Placental epithelial cell (primary cell): ENCODE data around the genes RAB3D, PRKCSH and ZNF709.

DNA sequence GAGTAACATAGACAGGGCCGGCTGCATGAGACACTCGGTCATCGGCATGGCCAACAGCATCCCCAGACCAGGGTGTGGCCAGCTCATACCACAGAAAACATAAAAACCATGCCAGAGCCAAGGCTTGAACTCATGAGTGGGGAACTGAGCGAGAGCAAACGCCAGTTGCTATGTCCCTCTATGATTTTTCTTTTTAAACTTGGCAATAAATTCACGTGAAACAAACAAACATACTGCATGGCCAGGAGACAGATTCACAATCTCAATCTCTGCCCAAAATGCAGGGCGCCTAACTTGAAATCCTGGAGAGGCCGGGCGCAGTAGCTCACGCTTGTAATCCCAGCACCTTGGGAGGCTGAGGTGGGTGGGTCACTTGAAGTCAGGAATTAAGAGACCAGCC lies 16.9 kb downstream of the KANK2 start:
- CAGE, long polyA plus RNA, result no peak

- CAGE, long polyA plus RNA, result no peak
Measured at GRCh38 chr19:11194684-11195495, 2.5 kb downstream of the KANK2 start.

GRCh38 chr19:11215579-11215994 lies 18.2 kb upstream of the KANK2 start:
- CAGE, long polyA plus RNA, result no peak

DNA sequence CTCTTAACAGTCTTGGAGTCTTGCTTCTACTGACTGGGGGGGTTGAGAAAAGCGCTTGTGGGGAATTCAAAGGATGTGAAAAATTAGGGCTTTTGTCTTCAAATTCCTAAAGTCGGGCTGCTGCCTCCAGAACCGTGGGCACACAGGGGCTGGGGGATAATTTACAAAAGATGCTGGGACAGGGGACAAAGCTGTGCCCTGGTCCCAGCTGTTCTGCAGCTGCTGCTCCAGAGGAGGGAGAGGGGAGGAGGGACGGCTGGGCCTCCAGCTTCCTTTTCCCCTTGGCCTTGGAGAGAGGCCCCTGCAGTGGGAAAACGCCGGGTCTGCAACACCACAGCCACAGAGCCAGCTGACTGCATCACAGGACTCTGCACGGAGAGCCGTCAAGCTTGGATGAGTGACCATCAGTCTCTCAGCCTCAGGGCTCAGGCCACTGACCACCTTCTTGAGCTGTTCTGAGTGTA lies 6.2 kb downstream of the DOCK6 start:
- CAGE, long polyA plus RNA, result no peak

- CAGE, long polyA plus RNA, result no peak
Measured at GRCh38 chr19:11268861-11269847, 6.8 kb upstream of the DOCK6 start.

DNA sequence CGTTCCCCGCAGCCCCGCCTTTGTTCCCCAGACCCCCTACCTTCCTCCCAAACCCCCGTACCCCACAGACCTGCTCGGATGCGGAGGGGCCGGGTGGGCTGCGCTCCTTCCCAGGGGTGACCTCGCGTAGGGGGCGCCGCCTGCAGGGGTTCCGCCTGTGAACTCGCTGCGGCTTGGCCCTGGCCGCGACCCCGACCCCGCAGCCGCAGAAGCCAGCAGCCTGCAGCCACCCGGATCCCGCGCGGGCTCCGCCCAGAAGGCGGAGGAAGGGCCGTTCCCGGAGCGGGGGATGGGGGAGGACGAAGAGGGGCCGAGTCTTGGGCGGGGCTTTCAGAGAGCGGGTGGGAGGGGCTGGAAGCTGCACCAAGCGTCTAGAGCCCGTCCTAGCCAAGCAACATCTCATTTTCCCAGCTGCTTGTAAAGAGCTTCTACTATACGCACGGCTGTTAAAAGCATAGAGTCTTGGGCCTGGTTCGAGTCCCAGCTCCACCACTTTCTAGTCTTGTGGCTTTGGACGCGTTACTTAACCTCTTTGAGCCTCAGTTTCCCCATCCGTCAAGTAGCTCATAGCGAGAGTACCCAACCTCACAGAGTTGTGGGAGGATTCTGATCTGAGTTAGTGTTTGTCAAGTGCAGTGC lies at the start of gene RAB3D:
Gene RAB3D (minus strand): TSS at position 259 of the 639 bp plus-strand sequence.
- CAGE, long polyA plus RNA, result no peak

DNA sequence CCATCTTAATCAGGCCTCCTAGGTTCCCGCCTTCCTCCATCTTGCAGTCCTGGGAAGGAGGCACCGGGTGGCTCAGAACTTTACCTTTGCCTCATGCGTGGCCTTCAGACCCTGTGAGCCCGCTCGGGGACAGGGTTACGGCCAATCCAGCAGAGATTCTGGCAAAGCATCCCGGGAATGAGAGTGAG lies 594 bp downstream of the TMEM205 start:
- CAGE, long polyA plus RNA, result no peak

- CAGE, long polyA plus RNA, result no peak
Measured at GRCh38 chr19:11434793-11436003, at the start of gene PRKCSH. TSS of gene PRKCSH (plus strand) at chr19:11435635.

GRCh38 chr19:11485030-11485971 lies 4.5 kb upstream of the ELAVL3 start:
- CAGE, long polyA plus RNA, result no peak

GRCh38 chr19:11832308-11832814 lies 16.2 kb upstream of the ZNF439 start:
- CAGE, long polyA plus RNA, result no peak

- CAGE, long polyA plus RNA, result no peak
Measured at GRCh38 chr19:11964035-11964307, 869 bp upstream of the ZNF763 start.

DNA sequence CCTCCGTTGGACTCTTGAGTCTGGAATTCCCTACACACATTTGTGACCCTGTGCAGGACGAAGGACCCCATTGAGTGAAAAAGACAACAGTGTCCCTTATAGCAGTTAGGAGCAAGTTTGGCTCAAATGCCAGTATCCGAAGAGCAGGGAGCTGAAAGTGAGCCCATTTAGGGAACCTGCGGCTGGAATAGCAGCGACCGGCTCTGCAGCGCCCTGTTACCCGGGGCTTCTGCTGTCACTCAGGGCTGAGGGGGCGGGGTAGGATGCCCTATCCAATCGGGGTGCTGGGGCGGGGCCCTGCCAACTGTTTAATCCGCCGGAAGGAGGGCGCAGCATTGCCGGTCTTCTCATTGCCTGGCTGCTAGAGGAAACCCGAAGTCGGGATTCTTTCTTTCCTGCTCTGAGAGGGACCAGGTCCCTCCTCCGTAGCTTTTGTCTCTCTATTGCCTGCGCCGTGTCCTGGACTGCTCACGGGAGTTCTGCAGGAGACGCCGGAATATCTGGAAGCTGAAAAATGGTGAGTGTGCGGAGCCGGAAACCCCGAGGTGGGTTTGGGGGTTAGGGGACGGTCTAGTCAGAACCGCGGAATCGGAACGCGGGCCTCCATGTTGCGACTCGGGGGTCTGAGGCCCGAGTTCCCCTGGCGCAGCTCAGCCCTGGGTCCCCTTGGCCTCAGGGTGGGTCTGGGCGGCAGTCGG lies 22.6 kb downstream of the ZNF763 start:
- CAGE, long polyA plus RNA, result no peak

- CAGE, long polyA plus RNA, result no peak
Measured at GRCh38 chr19:12484313-12485428, at the start of gene ZNF709. TSS of gene ZNF709 (minus strand) at chr19:12484816.

GRCh38 chr19:12651952-12652476 lies 14.5 kb downstream of the MAN2B1 start:
- CAGE, long polyA plus RNA, result no peak

GRCh38 chr19:12668475-12668873 lies 741 bp downstream of the WDR83OS start:
- CAGE, long polyA plus RNA, result no peak

DNA sequence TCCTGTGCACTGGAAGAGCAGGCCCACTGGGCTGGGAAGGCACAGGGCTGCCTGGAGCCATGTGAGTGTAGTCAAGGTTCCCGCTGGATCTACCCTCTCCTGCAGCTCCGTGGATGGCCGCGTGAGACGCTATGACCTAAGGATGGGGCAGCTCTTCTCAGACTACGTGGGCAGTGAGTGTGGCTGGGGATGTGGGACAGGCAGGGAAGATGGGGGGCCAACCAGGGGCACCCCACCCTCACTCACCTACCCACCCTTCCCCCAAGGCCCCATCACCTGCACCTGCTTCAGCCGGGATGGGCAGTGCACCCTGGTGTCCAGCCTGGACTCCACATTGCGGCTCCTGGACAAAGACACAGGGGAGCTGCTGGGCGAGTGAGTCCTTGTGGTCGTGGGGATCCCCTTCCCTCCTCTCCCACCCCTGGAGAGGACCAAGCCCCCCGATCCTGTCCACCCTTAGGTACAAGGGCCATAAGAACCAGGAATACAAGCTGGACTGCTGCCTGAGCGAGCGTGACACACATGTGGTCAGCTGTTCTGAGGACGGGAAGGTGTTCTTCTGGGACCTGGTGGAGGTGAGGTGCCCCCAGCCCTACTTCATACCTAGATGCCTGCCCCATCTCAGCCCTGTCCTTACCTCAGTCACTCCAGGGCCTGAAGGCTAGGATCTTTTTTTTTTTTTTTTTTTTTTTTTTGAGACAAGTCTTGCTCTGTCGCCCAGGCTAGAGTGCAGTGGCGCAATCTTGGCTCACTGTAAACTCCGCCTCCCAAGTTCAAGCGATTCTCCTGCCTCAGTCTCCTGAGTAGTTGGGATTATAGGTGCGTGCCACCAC lies 3.7 kb upstream of the WDR83OS start:
- CAGE, long polyA plus RNA, result no peak

GRCh38 chr19:12752159-12752852 lies 715 bp downstream of the BEST2 start:
- CAGE, long polyA plus RNA, result no peak

DNA sequence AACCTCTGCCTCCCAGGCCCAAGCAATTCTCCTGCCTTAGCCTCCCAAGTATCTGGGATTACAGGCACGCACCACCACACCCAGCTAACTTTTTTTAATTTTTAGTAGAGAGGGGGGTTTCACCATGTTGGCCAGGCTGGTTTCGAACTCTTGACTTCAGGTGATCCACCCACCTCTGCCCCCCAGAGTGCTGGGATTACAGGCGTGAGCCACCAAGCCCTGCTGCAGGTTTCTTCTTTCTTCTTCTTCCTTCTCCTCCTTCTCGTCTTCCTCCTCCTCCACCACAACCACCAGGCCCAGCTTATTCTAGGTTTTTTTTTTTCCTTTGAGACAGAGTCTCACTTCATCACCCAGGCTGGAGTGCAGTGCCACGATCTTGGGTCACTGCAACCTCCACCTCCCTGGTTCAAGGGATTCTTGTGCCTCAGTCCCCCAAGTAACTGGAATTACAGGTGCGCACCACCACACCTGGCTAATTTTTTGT lies 7.1 kb downstream of the BEST2 start:
- CAGE, long polyA plus RNA, result no peak

- CAGE, long polyA plus RNA, result no peak
Measured at GRCh38 chr19:12785444-12786063, 5.7 kb upstream of the JUNB start.

DNA sequence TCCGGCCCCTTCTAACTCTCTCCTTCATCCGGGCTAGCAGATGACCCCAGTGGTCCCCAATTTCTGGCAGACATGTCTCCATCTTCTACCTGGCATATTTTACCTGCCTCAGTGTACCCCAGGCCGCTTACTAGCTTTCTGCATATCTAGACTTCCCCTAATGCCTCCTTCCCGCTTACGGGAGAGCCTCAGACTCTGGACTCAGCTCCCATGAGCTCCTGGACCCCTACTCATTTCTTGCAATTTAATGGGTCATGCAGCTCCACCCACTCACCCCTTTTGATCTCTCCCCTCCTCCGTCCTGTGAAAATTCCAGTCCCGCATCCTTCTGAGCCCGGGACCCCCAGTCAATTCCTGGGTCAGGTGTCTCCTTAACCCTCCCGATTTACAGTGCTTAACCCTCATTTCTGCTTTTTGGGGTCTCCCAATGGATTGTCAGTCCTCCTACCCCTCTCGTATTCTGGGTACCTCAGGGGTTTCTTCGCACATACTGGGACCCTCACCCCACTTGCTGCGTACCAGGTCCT lies 585 bp upstream of the JUNB start:
- CAGE, long polyA plus RNA, result no peak